ENCODE data around the genes CGA, C6orf163 and RRAGD.

DNA sequence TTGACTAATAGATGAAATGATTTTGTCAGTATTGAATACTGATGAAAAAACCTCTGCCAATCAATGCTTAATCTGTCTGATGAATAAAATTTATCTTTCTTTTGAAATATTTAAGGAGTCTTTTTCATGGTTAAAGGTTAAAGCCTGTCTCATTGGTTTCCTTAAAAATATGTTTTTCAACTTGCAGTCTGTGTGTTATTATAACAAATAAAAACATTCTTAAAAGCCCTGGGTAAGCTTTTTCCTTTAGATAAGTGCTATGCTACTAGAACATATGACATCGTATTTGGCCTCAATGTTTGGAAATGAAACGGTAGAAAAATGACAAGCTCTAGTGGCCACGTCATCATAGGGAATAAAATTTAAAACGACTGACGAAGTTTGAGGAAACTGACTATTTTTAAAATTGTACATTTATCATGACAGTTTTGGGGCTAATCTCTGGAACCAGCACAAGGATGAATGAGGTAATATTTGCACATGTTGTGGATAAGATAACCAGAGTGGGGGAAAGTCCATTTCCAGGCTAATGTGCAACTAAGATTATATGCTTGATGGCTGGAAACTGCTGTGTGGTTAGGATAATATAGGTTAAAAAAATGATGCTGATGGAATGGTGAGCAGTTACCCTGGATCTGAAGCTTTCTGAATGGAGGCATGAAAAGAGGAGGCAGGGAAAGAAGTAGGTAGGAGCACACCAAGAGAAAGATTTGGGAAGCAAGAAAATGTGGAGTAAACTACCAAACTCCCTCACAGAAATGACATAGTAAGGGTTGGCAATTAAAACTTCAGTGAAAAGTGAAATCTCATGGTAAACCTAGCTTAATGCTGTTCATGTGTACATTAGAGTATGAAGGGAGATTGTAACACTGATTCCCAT is 42.5 kb upstream of the CEP162 start:
- RRBS: no CpG with 5 or more reads among the region's 5 CpGs

GRCh38 chr6:84763054-84764115 is 1.0 kb downstream of the TBX18 start:
- RRBS: 10% methylated on average over 29 of the region's 106 CpGs

DNA sequence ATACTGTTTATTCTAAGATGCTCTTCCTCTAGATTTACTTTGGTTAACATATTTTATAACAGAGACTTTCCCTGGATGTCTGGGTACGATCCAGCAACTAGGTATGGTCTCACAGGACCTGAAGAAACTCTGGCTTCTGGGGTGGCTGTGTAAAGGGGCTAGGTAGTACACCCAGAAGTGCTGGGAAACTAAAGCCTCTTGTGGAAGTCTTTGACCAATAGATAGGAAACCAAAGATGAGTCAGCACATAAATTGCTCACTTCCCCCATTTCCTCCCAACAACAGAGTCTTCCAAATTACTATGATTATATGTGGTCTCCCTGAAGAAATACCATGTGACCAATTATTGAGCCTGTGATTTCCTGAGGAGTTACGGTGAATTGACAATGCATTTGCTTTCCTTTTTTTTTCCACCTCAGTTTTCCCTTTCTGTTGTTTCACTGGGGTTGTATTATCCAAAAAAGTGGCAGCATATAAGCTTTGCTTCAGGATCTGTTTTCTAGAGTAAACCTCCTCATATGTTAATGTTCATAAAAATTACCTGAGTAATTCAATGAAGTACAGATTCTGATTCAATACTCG is 26.9 kb upstream of the TBX18 start:
- RRBS: no CpG with 5 or more reads among the region's 3 CpGs

DNA sequence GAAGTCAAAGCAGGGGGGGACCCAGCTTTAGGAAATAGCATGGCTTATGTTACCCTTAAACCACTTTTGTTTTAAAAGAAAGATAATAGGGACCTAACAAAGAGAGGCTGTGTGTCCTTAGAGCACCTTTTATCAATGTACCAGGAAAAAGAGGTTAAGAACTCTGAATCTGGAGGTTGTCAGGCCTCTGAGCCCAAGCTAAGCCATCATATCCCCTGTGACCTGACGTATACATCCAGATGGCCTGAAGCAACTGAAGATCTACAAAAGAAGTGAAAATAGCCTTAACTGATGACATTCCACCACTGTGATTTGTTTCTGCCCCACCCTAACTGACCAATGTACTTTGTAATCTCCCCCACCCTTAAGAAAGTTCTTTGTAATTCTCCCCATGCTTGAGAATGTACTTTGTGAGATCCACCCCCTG is 45.8 kb upstream of the NT5E start:
- RRBS: no CpG with 5 or more reads among the region's 1 CpG

DNA sequence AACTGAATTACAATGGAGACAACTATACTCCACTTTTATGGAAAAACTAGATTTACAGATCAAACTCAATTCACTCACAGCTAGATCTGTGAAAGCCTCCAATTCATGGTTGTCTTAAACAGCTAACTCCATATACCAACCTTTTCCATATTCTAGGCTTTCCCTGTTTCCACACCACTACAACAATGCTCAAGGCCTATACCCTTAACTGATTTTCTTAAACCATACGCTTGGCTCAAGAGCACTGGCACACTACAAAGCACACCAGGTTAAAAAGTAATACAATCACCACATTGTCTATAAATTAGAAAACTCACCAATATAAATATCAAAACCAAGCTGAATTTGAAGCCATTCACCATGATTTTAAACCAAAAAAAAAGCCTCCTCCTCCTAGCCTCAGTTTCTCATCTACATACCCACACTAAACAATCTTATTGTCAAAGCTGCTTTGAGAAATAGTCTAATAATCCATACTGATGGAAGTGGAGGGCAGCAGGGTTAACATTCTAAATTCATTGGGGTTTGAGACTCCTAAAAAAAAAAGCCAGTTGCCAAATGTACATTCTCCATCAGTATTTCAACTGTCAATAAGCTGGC is 3.3 kb downstream of the SYNCRIP start:
- RRBS: no CpG with 5 or more reads among the region's 1 CpG

- RRBS: no CpG with 5 or more reads among the region's 6 CpGs
These were observed 221.8 kb upstream of the SYNCRIP start for GRCh38 chr6:85864328-85865045.

GRCh38 chr6:86005015-86005214 is 362.2 kb upstream of the SYNCRIP start:
- RRBS: no CpG with 5 or more reads among the region's 4 CpGs

- RRBS: no CpG with 5 or more reads among the region's 8 CpGs
These were observed at the start of gene CGA for GRCh38 chr6:87094851-87095471. CGA (minus strand) TSS chr6:87095106.

DNA sequence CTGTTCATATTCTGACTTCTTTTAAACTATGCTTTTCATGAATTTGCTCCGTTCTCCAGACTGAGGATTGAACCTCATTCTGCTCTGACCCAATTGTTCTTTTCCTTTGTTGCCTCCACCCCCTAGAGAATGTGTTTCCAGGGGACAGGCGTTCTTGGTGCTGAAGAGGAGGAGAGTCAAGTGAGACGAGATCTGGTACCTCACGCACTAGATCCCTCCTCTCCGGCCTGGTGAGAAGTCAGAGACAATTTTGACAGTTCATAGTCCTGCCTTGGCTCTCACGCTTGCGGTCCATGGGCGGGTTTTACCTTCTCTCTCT is 629 bp upstream of the ZNF292 start:
- RRBS: no CpG with 5 or more reads among the region's 8 CpGs

DNA sequence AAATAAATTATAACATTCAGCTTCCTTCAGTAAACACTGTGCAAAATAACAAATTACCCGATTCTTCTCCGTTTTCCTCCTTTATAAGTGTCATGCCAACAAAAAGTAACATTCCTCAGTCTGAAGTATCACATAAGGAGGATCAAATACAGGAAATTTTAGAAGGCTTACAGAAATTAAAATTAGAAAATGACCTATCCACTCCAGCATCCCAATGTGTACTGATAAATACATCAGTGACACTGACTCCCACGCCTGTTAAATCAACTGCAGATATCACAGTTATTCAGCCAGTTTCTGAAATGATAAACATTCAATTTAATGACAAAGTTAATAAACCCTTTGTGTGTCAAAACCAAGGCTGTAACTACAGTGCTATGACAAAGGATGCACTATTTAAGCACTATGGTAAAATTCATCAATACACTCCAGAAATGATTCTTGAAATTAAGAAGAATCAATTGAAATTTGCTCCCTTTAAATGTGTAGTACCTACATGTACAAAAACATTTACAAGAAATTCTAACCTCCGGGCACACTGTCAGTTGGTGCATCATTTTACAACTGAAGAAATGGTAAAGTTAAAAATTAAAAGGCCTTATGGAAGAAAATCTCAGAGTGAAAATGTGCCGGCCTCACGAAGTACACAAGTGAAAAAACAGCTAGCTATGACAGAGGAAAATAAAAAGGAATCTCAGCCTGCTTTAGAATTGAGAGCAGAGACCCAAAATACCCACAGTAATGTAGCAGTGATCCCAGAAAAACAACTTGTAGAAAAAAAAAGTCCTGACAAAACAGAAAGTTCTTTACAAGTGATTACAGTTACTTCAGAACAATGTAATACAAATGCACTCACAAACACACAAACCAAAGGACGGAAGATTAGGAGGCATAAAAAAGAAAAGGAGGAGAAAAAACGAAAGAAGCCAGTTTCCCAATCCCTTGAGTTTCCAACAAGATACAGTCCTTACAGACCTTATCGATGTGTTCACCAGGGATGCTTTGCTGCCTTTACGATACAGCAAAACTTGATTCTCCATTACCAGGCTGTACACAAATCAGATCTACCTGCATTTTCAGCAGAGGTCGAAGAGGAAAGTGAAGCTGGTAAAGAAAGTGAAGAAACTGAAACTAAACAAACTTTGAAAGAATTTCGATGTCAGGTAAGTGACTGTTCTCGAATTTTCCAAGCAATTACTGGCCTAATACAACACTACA is 63.0 kb upstream of the SMIM8 start:
- RRBS: 97% methylated on average over 1 of the region's 13 CpGs

DNA sequence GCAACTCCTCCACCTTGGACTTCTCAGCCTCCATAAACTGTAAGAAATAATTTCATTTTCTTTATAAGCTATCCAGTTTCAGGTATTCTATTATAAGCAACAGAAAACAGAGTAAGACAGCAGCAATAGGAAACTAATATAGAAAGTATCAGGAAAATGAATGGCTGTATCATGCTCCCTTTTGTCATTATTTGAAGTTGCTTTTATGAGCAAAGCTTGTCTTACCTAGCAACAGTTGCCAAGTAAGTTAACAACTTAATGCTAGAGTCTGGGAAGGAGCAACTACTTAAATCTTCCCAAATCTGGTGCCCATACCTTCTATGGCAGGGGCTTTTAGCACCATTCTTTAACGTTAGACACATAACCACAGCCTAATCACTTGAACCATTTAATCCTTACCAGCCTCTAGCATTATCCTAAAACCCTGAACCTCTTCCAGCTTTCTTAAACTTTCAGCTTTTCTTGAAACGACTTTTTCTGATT is at the start of gene C6orf163:
C6orf163 (plus strand) TSS at position 245 of the 483 bp plus-strand sequence.
- RRBS: no CpG with 5 or more reads among the region's 2 CpGs

GRCh38 chr6:87674954-87675337 is 27.1 kb downstream of the AKIRIN2 start:
- RRBS: no CpG with 5 or more reads among the region's 1 CpG

- RRBS: no CpG with 5 or more reads among the region's 4 CpGs
These were observed 132.7 kb upstream of the SPACA1 start for GRCh38 chr6:87914894-87915481.

- RRBS: no CpG with 5 or more reads among the region's 3 CpGs
These were observed 199.1 kb upstream of the CNR1 start for GRCh38 chr6:88365226-88365688.

DNA sequence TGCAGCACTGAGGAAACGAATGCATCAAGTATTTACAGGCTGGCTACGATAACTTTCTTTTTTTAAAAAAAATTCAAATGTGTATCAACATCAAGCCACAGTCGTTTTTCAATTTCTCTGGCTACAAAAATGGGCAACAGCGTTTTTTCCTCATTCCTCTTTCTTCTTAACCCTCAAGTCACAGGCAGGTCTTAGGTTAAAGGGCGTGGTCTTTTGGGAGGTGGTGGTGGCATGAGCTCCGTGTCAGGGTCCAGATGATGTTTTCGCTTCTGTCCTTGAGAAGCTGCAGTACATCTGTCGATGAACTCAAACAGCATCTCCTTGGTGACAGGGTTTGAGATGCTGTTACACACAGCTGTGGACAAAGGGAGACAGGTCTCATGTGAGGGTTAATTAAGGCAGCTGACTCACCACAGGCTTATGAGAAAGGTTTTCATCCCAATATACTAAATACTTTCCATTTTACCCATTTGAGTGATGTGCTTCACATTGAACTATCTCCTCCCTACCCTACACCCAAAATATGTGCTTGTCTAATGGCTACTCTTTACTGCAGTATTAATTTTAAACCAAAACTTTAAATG is 350.8 kb downstream of the RNGTT start:
- RRBS: no CpG with 5 or more reads among the region's 8 CpGs

DNA sequence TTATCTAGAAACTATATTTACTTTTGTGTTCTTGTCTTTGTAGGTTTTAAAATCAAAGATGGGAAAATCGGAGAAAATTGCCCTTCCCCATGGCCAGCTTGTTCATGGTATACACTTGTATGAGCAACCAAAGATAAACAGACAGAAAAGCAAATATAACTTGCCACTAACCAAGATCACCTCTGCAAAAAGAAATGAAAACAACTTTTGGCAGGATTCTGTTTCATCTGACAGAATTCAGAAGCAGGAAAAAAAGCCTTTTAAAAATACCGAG is 3.1 kb downstream of the PNRC1 start:
- RRBS: no CpG with 5 or more reads among the region's 2 CpGs

GRCh38 chr6:89118854-89119233 is 973 bp upstream of the SRSF12 start:
- RRBS: no CpG with 5 or more reads among the region's 8 CpGs

DNA sequence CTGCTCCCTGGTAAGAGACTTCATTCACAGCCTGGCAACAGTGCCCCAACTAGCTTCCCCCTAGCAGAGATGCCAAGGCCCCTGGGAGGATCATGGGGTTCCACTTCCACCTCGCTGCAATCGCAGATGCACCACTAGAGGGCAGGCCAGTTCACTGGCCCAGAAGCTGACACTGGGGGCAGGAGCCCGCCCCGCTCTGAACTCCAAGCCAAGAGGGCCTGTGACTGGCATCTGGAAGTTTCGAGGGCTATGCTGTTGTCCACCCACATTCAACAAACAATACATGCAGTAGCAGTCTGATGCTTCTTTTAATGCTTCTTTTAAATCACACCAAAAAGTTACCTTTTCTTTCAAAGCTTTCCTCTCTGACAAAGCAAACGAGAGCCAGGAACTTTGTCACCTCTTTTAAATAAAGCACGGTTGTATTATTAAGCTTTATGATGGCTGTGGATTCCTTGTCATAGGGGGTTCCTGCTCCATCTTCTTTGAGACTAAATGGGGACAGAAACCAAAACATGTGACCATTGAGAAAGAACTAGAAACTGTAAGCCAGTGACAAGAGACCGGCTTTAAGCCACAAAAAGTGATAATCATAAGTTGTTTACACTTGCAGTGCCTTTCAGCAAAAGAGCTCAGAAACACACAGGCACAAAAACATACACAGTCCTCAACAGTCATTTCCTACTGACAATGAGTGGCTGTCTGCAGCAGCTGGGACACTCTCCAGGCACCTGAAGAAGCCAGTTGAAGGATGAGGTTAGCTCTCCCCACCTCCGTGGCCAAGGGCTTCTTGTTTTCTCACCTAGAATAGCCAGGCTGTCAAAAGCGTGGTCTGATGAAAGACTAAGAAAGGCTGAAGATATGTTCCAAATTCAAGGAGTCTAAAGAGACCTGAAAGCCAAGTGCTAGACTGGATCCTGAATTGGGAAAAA is 19.8 kb upstream of the UBE2J1 start:
- RRBS: no CpG with 5 or more reads among the region's 10 CpGs

GRCh38 chr6:89412033-89412979 is at the start of gene RRAGD:
RRAGD (minus strand) TSS chr6:89412273.
- RRBS: 2% methylated on average over 42 of the region's 88 CpGs

All from mononuclear cell (primary cell).